ENCODE measurements around a stretch of chr10.

DNA sequence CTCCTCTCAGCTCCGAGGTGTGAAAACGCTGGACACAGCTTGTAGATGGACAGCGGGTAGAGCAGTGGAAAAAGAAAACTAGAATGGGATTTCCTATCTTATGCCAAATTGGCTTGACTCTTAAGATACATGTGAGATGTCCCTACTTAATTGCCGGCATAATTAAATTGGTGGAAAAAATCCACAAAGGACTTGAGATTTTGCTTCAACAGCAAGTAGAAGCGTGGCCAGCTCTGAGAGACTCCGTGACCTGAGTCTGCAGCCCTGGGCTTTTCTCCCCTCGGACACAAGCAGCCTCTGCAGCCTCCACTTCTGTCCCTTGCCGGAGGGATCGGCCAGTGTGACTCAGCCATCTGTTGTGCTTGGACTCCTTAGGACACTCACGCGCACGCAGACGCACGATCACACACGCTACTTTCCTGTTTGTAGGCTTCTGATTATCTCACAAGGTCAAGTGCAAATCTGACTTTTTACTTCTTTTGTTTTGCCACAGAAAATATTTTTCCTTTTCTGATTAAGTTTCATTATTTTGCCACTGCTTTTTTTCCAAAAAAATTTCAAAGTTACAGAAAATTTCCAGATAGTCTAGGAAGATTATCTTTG is 268.8 kb downstream of the DIP2C start:
- RAMPAGE, long total RNA, result no peak
- RRBS, 2 experiments, result no CpG with 5 or more reads among the region's 15 CpGs
CAGE:
- cytosol, long polyA minus RNA, result no peak
- cytosol, long polyA plus RNA, result no peak
- long polyA plus RNA, result no peak
- nucleolus, long total RNA, result no peak
- nucleus, long polyA plus RNA, result no peak
- nucleus, long total RNA, result no peak

DNA sequence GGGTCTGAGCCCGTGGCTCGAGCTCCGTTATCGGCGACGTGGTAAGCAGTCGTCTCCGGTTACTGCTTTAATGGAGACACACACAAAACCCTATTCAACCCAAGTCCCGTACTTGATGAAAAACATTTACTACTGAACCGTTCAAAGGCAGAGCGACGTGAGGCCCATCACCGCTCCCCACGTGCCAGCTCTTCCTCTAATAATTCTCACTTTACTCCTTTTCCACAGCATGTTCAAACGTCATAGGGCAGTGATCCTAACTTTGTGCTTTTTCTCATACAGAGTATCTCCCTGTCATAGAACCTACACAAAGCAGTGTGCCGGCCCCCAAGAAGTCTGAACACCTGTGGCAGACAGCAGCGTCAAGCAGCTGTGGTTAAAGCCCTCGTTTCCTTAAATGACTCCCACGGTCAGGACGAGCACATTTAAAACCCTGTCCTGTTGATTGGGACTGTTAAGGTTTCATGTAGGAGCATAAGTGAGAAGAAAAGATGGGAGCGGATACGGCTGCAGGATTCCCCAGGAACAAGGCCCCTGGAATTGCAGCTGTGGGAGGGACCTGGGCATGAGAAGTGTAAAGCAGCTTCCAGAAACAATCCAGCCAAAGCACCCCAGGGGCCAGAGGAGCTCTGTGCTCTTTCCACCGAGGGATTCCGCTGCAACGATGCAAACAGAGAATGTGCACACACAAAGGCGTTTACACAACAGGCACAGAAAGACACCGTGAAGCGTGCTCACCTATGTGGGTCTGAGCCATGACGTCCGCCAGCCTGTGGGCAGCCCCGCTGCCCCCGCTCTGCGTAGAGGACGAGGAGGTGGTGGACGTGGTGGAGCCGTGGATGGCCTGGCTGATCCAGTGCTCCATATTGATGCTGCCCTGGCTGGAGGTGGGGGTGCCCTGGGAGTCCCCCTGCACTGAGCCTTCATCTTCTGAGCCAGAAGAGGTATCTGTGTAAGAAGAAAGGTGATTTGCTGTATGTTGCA is 267.1 kb downstream of the DIP2C start:
- RAMPAGE, long total RNA, result no peak
- RRBS, 2 experiments, result 78 to 82% methylated on average over 8 of the region's 36 CpGs
CAGE:
- cytosol, long polyA minus RNA, result no peak
- cytosol, long polyA plus RNA, result no peak
- long polyA plus RNA, result no peak
- nucleolus, long total RNA, result no peak
- nucleus, long polyA plus RNA, result no peak
- nucleus, long total RNA, result no peak

DNA sequence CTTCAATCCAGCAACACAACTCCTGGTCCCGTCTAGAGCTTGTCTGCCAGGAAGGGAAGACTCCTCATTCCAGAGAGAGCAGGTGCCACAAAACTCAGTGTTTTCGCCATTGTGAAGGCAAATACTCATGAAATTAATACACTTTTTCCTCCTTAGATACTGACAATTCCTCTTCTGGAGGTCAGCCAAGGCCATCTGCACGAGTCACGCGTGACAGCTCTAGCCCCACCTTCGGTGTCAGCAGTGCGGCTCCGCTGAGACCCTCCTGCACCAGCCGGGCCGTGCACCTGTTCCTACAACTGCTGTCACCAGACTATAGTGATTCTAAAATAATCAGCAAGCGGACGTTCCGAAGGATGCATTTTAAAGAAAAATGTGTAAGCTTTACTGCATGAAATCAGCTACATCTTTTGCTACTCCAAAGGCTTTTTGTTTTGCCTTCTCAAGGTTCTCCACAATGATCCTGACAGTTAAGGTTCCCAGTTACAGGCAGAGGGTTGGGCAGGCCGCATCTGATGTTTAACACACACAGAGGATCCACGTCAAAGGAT is 127.7 kb downstream of the DIP2C start:
- RAMPAGE, long total RNA, result no peak
- RRBS, 2 experiments, result no CpG with 5 or more reads among the region's 15 CpGs
CAGE:
- cytosol, long polyA minus RNA, result no peak
- cytosol, long polyA plus RNA, result no peak
- long polyA plus RNA, result no peak
- nucleolus, long total RNA, result no peak
- nucleus, long polyA plus RNA, result no peak
- nucleus, long total RNA, result no peak

DNA sequence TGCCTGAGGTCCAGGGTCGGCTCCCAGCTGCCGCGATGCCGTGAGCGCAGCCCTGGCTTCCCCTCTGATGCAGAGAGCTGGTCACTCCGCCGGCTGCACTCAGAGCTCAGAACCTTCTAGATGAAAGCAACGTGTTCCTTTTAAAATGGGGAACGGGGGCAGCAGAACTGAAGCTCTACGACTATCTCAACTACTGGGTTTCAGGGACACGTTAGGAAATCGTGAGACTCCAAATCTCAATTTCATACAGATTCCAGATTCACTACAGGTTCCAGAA is 84.4 kb downstream of the DIP2C start:
- RAMPAGE, long total RNA, result no peak
- RRBS, 2 experiments, result no CpG with 5 or more reads among the region's 12 CpGs
CAGE:
- cytosol, long polyA minus RNA, result no peak
- cytosol, long polyA plus RNA, result no peak
- long polyA plus RNA, result no peak
- nucleolus, long total RNA, result no peak
- nucleus, long polyA plus RNA, result no peak
- nucleus, long total RNA, result no peak

DNA sequence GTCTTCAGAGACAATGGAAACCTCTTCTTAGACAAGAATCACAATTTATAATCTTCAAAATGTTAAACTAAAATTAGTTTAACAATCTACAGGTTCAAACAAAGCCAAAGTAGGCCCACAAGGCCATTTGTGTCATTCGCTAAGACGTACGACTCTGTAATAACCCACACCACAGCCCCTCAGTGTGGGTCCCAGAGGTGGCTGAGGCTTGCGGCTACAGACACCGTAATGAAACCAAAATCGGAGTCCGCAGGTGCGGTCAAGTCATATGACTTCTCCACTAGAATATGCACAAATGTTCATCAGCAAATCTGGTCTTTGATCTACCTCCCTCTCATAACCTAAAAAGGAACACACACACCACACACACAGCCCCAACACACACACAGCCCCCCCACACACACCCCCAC is 81.7 kb downstream of the DIP2C start:
- RAMPAGE, long total RNA, result no peak
- RRBS, 2 experiments, result no CpG with 5 or more reads among the region's 8 CpGs
CAGE:
- cytosol, long polyA minus RNA, result no peak
- cytosol, long polyA plus RNA, result no peak
- long polyA plus RNA, result no peak
- nucleolus, long total RNA, result no peak
- nucleus, long polyA plus RNA, result no peak
- nucleus, long total RNA, result no peak

- RAMPAGE, long total RNA, result no peak
- RRBS, 2 experiments, result no CpG with 5 or more reads among the region's 17 CpGs
CAGE:
- cytosol, long polyA minus RNA, result no peak
- cytosol, long polyA plus RNA, result no peak
- long polyA plus RNA, result no peak
- nucleolus, long total RNA, result no peak
- nucleus, long polyA plus RNA, result no peak
- nucleus, long total RNA, result no peak
These were observed 61.1 kb downstream of the DIP2C start for GRCh38 chr10:628255-628864.

DNA sequence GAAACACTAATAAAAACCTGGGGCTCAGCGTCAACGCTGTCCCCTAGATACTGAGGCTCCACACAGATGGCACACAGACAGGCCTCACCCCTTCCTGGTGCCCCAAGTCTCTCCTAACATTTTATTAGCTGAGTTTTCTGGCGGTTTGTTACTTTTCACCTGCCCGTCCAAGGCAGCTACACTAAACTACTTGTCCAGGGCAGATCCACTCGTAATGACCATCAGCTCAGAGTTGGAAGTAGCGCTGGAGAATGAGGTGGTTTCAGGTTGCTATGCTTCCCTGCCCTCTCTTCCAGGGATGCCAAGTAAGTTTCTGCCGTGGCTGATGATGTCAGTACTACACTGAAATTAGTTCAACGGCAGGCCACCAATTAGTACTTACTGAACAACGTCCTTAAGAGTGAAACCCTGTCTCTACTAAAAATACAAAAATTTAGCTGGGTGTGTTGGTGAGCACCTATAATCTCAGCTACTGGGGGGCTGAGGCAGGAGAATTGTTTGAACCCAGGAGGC is 55.2 kb downstream of the DIP2C start:
- RAMPAGE, long total RNA, result no peak
- RRBS, 2 experiments, result no CpG with 5 or more reads among the region's 9 CpGs
CAGE:
- cytosol, long polyA minus RNA, result no peak
- cytosol, long polyA plus RNA, result no peak
- long polyA plus RNA, result no peak
- nucleolus, long total RNA, result no peak
- nucleus, long polyA plus RNA, result no peak
- nucleus, long total RNA, result no peak

DNA sequence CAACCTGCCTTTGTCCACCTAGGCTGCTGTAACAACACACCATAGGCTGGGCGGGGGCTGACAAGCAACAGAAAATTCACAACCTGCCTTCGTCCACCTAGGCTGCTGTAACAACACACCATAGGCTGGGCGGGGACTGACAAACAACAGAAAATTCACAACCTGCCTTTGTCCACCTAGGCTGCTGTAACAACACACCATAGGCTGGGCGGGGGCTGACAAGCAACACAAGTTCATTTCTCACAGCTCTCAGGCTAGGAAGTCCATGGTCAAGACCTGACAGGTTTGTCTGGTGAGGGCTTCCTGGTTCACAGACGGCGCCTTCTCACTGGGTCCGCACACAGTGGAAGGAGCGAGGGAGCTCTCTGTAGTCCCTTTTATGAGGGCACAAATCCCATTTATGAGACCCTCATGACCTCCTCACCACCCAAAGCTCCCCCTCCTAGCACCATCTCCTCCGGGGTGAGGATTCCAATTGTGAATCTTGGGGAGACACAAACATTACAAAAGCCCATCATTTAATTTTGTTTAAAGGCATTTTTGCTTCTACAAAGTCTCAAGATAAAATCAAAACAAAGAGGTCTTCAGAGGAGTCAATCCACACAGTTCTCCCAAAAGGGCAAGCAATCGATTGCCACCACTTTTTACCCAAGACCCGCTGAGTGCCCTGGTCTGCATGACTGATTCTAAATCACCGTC is 52.1 kb downstream of the DIP2C start:
- RAMPAGE, long total RNA, result no peak
- RRBS, 2 experiments, result no CpG with 5 or more reads among the region's 12 CpGs
CAGE:
- cytosol, long polyA minus RNA, result no peak
- cytosol, long polyA plus RNA, result no peak
- long polyA plus RNA, result no peak
- nucleolus, long total RNA, result no peak
- nucleus, long polyA plus RNA, result no peak
- nucleus, long total RNA, result no peak

DNA sequence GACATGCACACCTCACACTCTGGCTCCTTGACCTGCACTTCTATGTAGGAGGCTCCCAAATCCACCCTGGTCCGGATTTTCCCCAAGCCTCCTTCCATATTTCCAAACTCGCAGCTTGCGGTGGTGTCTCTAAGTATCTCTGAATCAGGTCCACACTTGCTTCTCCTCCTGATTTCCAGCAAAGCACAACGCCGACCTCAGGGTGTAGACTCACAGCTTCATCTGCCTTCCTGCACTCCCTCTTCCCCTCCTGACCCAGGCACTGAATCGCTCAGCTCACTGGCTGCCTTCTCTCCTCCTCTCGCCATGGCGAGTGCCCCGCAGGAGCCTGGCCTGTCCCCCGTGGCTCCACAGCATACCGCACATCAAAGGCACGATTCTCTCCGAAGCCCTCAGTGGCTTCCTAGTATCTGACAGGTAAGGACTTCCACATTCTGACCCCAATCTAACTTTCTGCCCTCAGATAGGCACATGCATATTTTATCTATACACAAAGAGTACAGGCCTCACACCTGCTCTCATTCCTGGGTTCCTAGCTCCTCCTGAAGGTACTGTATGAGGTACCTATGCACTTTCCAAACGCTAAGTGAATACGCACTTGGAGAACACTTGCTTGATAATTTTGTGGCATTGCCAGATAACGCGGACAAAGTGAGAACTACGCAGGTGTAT is 27.6 kb downstream of the DIP2C start:
- RAMPAGE, long total RNA, result no peak
- RRBS, 2 experiments, result no CpG with 5 or more reads among the region's 18 CpGs
CAGE:
- cytosol, long polyA minus RNA, result no peak
- cytosol, long polyA plus RNA, result no peak
- long polyA plus RNA, result no peak
- nucleolus, long total RNA, result no peak
- nucleus, long polyA plus RNA, result no peak
- nucleus, long total RNA, result no peak

DNA sequence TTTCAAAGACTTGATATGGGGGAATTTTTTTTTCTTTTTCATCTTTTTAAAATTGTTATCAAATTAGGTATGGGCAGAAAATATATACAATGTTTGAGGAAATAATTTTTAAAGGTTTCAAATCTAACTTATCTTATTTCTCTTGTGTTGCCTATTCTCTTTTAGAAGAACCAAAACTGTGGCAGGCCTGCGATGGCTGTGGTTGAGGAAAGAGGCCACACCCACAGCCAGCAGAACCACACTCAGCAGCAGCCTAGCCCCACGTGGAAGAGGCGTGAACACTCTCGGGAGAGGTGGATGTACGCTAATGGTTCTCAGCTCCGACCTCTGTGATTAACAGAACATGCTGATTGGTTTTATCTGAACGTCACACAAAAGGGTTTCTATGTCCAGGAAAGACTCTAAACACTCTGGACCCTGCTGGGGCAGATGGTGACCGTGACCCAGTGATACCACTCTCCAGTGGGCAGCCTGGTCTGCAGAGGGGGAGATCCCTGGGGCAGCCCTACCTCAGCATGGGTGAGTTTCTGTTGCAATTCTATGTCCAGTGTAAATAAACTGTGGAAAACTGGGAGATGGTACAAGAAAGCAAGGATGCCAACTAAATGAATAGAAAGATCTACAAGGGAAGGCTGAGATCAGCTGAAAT is 26.7 kb downstream of the DIP2C start:
- RAMPAGE, long total RNA, result no peak
- RRBS, 2 experiments, result no CpG with 5 or more reads among the region's 8 CpGs
CAGE:
- cytosol, long polyA minus RNA, result no peak
- cytosol, long polyA plus RNA, result no peak
- long polyA plus RNA, result no peak
- nucleolus, long total RNA, result no peak
- nucleus, long polyA plus RNA, result no peak
- nucleus, long total RNA, result no peak

DNA sequence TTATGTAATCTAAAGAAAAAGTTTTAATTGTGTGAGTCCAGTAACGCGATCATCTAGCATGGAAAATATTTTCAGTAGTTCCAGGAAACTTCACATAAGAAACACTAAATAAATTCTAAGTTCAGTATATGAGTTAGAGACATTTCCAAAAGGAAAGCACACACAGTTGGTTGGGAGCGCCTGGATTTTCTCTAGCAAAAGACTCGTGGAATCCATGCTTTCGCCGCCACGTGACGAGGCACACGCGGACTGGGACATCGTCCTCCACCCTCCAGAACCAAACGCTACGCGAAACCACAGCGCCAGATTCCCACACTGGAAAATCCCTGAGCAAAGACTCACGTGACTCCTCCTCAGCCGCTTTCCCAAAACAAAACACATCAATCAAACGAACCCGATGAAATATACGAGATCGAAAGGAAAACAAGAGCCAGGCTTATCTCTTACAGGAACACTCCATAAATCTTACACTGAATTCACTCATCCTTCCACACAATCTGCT is 24.0 kb downstream of the DIP2C start:
- RAMPAGE, long total RNA, result no peak
- RRBS, 2 experiments, result no CpG with 5 or more reads among the region's 21 CpGs
CAGE:
- cytosol, long polyA minus RNA, result no peak
- cytosol, long polyA plus RNA, result no peak
- long polyA plus RNA, result no peak
- nucleolus, long total RNA, result no peak
- nucleus, long polyA plus RNA, result no peak
- nucleus, long total RNA, result no peak

- RAMPAGE, long total RNA, result no peak
- RRBS, 2 experiments, result no CpG with 5 or more reads among the region's 18 CpGs
CAGE:
- cytosol, long polyA minus RNA, result no peak
- cytosol, long polyA plus RNA, result no peak
- long polyA plus RNA, result no peak
- nucleolus, long total RNA, result no peak
- nucleus, long polyA plus RNA, result no peak
- nucleus, long total RNA, result no peak
These were observed 12.8 kb upstream of the LARP4B start for GRCh38 chr10:944095-944917.

DNA sequence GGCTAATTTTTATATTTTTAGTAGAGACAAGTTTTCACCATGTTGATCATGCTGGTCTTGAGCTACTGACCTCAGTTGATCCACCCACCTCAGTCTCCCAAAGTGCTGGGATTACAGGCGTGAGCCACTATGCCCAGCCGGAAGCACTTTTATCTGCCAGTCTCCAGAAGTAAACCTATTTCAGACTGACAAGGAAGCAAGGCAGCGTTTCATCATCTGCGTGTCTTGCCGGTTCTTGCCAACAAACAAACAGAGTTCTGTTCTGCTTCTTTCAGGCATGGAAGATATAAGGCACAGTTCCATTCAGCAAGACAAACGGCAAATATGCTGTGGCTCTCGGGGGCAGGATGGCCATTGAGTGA is 15.5 kb upstream of the LARP4B start:
- RAMPAGE, long total RNA, result no peak
- RRBS, 2 experiments, result 91 to 96% methylated on average over 4 of the region's 7 CpGs
CAGE:
- cytosol, long polyA minus RNA, result no peak
- cytosol, long polyA plus RNA, result no peak
- long polyA plus RNA, result no peak
- nucleolus, long total RNA, result no peak
- nucleus, long polyA plus RNA, result no peak
- nucleus, long total RNA, result no peak

DNA sequence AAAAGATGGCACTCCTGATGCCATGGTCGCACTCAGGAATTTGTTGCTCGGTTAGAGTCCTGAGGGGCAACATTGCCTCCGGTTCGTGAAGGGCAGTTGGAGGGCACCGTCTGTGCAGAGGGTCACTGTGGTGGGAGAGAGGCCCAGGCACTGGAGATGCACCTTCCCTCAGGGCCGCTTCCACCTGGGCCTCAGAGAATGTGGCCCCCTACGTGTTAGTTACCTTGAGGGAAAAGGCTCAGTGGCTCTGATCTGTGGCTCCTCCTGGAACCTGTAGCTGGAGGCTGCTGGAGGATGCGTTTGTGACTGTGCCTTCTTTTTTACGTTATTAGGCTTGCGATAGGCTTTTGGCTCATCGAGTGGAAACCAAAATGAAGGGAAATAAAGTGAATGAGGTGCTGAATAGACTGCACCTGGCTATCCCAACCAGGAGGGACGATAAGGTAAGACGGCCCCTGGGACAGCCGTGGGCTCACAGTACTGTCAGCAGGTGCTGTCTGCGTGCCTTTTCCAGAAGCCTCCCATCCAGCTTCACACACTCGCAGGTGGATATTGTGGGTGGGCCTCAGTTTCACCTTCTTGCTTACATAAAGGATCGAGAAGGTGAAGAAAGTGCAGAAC is 18.6 kb downstream of the GTPBP4 start:
- RAMPAGE, long total RNA, result no peak
- RRBS, 2 experiments, result no CpG with 5 or more reads among the region's 17 CpGs
CAGE:
- cytosol, long polyA minus RNA, result no peak
- cytosol, long polyA plus RNA, result start-site peak on the plus strand centred at position 416 of the sequence, 46 bp wide, 46 and 150 reads in 2 replicates
- long polyA plus RNA, result no peak
- nucleolus, long total RNA, result no peak
- nucleus, long polyA plus RNA, result no peak
- nucleus, long total RNA, result no peak

DNA sequence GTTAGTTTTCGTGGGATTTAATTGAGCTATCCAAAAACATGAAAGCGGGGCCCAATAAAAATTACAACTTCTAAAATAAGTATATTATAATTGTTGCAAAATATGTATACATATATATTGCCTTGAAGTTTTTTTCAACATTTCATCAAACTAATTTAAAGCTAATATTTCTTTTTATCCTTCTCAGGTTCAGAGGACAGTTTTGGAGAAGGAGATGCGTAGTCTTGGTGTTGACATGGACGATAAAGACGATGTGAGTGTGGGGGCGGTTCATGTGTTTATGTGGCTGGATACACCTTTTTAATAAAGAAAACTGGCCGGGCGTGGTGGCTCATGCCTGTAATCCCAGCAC is 11.6 kb downstream of the IDI2 start:
- RAMPAGE, long total RNA, result no peak
- RRBS, 2 experiments, result no CpG with 5 or more reads among the region's 8 CpGs
CAGE:
- cytosol, long polyA minus RNA, result no peak
- cytosol, long polyA plus RNA, result no peak
- long polyA plus RNA, result no peak
- nucleolus, long total RNA, result no peak
- nucleus, long polyA plus RNA, result no peak
- nucleus, long total RNA, result no peak

DNA sequence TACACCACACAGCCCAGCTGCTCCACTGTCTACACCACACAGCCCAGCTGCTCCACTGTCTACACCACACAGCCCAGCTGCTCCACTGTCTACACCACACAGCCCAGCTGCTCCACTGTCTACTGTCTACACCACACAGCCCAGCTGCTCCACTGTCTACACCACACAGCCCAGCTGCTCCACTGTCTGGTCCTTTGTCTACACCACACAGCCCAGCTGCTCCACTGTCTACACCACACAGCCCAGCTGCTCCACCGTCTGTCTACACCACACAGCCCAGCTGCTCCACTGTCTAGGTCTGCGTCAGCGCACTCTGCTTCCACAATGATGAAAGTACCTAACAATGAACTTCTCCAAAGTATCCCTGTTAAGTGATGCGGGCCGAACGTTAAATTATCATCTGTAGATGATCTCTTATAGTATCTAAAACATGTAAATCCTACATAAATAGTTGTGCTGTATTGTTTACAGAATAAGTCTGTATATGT is 1.5 kb downstream of the IDI1 start:
- RAMPAGE, long total RNA, result no peak
- RRBS, 2 experiments, result no CpG with 5 or more reads among the region's 6 CpGs
CAGE:
- cytosol, long polyA minus RNA, result no peak
- cytosol, long polyA plus RNA, result no peak
- long polyA plus RNA, result no peak
- nucleolus, long total RNA, result no peak
- nucleus, long polyA plus RNA, result no peak
- nucleus, long total RNA, result no peak

DNA sequence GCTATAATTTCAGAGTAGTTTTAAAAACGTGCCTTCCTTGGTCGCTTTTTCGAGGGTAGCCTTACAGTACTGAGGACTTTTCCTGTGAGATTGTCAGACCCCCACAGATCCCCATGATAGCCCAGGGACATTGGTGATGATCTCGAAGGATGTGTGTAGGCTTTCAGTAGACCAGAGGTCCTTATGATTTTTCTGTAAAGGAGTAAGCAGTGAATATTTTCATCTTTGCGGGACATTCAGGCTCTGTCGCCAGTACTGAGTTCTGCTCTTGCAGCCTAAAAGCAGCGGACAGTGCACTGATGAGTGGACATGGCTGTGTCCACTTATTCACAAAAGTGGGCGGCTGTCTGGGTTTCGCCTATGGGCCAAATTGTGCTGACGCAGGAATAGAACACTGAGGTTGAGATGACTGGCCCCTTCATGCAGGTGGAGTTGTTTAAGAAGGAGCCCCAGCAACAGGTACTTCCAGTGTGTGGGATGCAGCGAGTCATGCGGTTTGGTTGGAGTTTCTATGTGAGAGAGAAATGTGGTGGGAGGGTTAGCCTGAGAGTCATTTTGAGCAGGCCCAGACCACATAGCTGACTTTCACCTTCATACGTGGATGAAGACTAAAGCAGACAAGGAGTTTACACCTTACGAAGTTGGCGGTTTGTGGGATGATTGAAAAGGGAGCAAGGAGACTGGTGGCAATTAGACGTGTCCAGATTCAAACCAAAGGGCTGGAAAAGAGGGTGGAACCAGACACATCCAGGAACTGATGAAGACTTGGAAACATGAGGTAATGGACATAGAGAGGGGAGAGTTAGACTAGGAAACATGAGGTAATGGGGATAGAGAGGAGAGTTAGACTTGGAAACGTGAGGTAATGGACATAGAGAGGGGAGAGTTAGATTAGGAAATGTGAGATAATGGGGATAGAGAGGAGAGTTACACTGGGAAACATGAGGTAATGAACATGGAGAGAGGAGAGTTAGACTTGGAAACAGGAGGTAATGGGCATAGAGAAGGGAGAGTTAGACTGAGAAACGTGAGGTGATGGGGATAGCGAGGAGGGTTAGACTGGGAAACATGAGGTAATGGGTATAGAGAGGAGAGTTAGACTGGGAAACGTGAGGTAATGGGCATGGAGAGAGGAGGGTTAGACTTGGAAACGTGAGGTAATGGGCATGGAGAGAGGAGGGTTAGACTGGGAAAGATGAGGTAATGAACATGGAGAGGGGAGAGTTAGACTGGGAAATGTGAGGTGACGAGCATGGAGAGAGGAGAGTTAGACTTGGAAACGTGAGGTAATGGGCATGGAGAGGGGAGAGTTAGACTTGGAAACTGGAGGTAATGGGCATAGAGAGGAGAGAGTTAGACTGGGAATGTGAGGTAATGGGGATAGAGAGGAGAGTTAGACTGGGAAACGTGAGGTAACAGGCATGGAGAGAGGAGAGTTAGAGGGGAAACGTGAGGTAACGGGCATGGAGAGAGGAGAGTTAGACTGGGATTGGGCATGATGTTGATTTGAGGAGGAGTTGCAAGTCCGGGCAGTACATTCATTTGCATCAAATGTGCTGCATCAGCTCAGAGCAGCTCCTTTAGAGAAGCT is 38.4 kb downstream of the WDR37 start:
- RAMPAGE, long total RNA, result no peak
- RRBS, 2 experiments, result no CpG with 5 or more reads among the region's 27 CpGs
CAGE:
- cytosol, long polyA minus RNA, result no peak
- cytosol, long polyA plus RNA, result no peak
- long polyA plus RNA, result start-site peak on the plus strand centred at position 1,025 of the sequence, 768 bp wide, 68 and 46 reads in 2 replicates
- nucleolus, long total RNA, result no peak
- nucleus, long polyA plus RNA, result no peak
- nucleus, long total RNA, result no peak

DNA sequence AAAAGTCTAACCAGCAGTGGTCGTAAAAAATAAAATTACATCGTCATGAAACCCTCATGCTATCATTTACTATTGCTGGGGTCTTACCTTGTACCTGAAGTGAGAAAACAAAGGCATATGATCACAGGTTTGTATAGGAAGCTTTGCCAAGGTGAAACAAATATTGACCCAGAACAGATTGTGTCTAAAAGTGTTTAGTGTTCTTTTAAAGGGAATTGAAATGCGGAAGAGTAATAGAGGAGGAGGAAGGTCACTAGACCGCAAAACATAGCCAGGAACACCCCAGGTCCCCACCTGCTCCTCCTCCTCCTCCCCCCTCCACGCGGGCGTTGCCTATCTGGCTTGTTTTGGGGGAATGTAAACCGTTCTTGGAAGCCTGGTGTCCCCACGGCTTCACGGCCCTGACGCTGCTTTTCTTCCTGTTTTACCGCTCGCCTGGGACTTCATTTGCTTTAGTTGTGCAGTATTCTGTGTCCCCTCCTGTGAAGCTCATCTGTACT is 81.0 kb upstream of the PFKP start:
- RAMPAGE, long total RNA, result no peak
- RRBS, 2 experiments, result no CpG with 5 or more reads among the region's 13 CpGs
CAGE:
- cytosol, long polyA minus RNA, result no peak
- cytosol, long polyA plus RNA, result no peak
- long polyA plus RNA, result no peak
- nucleolus, long total RNA, result no peak
- nucleus, long polyA plus RNA, result no peak
- nucleus, long total RNA, result no peak

GRCh38 chr10:3066178-3066684 is 1.1 kb upstream of the PFKP start:
- RAMPAGE, long total RNA, result no peak
- RRBS, 2 experiments, result 54 to 61% methylated on average over 7 of the region's 32 CpGs
CAGE:
- cytosol, long polyA minus RNA, result no peak
- cytosol, long polyA plus RNA, result no peak
- long polyA plus RNA, result no peak
- nucleolus, long total RNA, result no peak
- nucleus, long polyA plus RNA, result no peak
- nucleus, long total RNA, result no peak

DNA sequence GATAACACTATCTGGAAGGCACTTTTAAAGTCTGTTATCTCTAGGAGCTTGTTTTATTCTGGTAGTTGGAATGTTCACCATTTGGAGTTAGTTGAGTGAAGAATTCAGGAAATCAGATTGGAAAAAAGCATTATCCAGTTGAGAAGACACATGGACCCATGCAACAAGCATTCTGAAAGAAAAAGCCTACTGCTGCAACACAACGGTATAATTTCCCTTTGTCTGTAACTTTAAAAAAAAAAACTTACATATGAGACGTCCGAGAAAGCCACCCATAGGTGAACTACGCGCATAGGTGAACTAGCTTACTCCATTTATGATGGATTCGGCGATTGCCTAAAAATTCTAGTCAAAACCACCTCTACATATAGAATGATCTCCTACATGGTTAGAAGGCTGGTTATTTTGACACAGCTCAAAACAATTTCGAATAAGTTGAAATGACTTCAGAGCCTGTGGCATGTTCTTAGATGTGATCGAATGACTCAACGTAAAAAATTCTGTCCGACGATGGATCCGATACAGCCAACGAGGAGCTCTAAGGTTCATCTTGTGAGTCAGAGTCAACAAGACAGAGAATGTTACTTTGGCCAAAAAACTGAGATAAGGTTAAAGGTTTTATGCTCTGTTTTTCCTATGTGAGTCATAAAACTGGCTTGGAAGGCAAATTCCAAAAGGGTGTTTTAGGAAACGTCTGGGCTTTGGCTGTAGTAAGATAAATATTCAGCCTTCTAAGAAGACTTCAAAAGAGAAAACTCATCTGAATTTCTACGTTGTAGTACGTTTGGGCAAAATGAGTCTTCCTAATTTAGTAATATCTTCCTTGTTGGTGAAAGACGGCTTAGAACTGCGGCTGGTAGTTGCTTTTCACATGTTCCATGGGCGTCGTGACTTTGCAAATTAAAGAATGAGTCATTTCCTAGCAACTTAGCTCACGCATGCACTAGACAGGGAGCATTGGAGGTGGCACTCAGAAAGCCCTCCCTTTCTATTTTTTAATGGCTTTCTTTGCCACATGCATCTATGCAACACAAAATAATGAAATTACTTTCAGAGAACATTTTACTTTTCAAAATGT is 28.0 kb downstream of the PFKP start:
- RAMPAGE, long total RNA, result no peak
- RRBS, 2 experiments, result no CpG with 5 or more reads among the region's 22 CpGs
CAGE:
- cytosol, long polyA minus RNA, result no peak
- cytosol, long polyA plus RNA, result no peak
- long polyA plus RNA, result no peak
- nucleolus, long total RNA, result no peak
- nucleus, long polyA plus RNA, result no peak
- nucleus, long total RNA, result no peak

Measured in GM12878 (cell line).